Foreskin fibroblast (primary cell): Measurements from ENCODE around the genes DOK7 and S100P.

- RRBS, result no CpG with 5 or more reads among the region's 18 CpGs
Observed at GRCh38 chr4:3387574-3388597, 53.9 kb upstream of the HGFAC start.

GRCh38 chr4:3407820-3408596, 33.8 kb upstream of the HGFAC start:
- RRBS, result no CpG with 5 or more reads among the region's 22 CpGs

GRCh38 chr4:3411793-3412016, 30.1 kb upstream of the HGFAC start:
- RRBS, result no CpG with 5 or more reads among the region's 15 CpGs

GRCh38 chr4:3462788-3463616, at the start of gene DOK7:
Gene DOK7, plus strand, starts transcription at chr4:3463306.
- RRBS, result 4% methylated on average over 10 of the region's 74 CpGs

DNA sequence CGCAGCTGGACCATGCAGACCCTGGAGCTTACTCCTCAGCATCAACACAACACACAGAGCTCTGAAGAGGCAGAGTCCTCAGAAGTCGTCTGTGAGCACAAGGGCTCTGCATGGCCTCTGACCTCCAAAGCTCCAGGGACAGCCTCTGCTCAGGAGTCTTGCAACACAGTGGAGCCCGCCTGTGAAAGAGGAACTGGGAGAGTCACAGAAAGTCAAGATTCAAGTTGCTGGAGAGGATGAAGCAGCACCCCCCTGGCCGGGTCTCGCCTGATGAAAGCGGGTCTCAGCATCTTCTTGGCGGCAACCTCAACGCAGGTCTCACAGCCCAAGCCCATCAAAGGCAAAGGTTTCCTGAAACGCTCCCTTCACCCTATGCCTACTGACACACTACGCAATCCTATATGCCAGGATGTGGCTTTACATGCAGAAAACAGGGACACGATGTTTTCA, 2.8 kb downstream of the LRPAP1 start:
- RRBS, result no CpG with 5 or more reads among the region's 11 CpGs

DNA sequence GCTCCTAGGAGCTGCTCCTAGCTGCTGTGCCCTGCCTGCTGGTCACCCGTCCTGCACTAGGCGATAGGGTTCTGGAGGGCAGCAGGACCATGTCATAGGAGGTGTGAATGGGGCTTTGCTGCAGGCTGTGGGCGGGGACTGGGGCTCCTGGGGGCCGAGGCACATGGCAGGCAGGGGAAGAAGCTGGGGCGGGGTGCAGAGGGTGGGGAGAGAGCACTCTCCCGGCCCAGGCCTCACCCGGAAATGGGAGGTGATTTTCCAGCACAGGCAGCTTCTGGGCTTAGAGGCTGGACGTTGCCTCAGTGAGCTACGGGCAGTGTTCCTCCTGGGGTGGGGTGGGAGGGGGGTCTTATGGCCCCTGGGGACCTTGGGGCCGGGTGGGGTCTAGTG, 98.5 kb upstream of the LRPAP1 start:
- RRBS, result 7% methylated on average over 1 of the region's 10 CpGs

- RRBS, result 1% methylated on average over 4 of the region's 60 CpGs
Observed at GRCh38 chr4:4143405-4143942, 83.3 kb downstream of the OTOP1 start.

- RRBS, result no CpG with 5 or more reads among the region's 1 CpG
Observed at GRCh38 chr4:4245210-4245632, 2.8 kb downstream of the TMEM128 start.

- RRBS, result no CpG with 5 or more reads among the region's 6 CpGs
Observed at GRCh38 chr4:4267676-4268336, 19.8 kb upstream of the TMEM128 start.

GRCh38 chr4:4289750-4289969, 294 bp downstream of the LYAR start:
- RRBS, result no CpG with 5 or more reads among the region's 10 CpGs

- RRBS, result no CpG with 5 or more reads among the region's 24 CpGs
Observed at GRCh38 chr4:4339249-4339995, 47.5 kb upstream of the NSG1 start.

GRCh38 chr4:4444200-4444874, 57.4 kb downstream of the NSG1 start:
- RRBS, result no CpG with 5 or more reads among the region's 3 CpGs

- RRBS, result no CpG with 5 or more reads among the region's 7 CpGs
Observed at GRCh38 chr4:5665360-5665777, 43.0 kb downstream of the EVC2 start.

GRCh38 chr4:5887079-5888006, 5.5 kb downstream of the CRMP1 start:
- RRBS, result 2% methylated on average over 17 of the region's 54 CpGs

GRCh38 chr4:6072277-6072802, 128.0 kb downstream of the JAKMIP1 start:
- RRBS, result no CpG with 5 or more reads among the region's 7 CpGs

GRCh38 chr4:6183750-6184211, 16.6 kb downstream of the JAKMIP1 start:
- RRBS, result no CpG with 5 or more reads among the region's 4 CpGs

- RRBS, result 2% methylated on average over 30 of the region's 57 CpGs
Observed at GRCh38 chr4:6270169-6271007, 738 bp downstream of the WFS1 start.

DNA sequence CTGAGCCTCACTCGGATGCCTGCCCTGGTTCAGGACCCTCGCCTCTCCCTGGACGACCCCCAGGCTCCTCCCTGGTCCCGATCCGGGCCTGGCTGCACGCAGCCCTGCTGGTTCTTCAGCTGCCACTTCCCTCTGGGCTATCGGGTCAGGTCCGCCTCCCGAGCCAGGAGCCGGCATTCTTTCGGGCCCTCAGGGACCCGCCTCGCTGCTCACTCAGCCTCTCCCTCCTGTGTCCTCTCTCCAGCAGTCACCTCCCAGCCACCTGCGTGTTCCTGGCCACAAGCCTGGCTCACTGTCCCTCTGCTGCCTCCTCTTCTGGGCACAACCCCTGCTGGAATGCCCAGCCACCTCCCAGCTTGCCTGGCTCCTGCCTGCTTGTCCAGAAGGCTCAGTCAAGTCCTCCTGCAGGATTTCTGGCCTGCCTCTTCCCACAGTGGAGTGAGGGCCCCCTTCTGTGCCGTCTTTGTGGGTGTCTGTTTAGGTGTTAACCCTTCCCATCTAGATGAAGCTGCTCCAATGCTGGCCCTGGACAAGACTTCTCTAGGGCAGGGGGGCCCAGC, 2.1 kb downstream of the WFS1 start:
- RRBS, result 57% methylated on average over 6 of the region's 15 CpGs

GRCh38 chr4:6693184-6694342, at the start of gene S100P:
Gene S100P, plus strand, starts transcription at chr4:6693878.
- RRBS, result no CpG with 5 or more reads among the region's 32 CpGs

GRCh38 chr4:6695659-6696261, 2.1 kb downstream of the S100P start:
- RRBS, result no CpG with 5 or more reads among the region's 13 CpGs